Hair follicular keratinocyte (primary cell): Measurements from ENCODE around the gene ACAD9.

GRCh38 chr3:126528809-126529631 is 5.1 kb downstream of the CHST13 start:
- RAMPAGE, long total RNA, result no peak

GRCh38 chr3:126961962-126962191 is 21.0 kb upstream of the PLXNA1 start:
- RAMPAGE, long total RNA, result no peak

DNA sequence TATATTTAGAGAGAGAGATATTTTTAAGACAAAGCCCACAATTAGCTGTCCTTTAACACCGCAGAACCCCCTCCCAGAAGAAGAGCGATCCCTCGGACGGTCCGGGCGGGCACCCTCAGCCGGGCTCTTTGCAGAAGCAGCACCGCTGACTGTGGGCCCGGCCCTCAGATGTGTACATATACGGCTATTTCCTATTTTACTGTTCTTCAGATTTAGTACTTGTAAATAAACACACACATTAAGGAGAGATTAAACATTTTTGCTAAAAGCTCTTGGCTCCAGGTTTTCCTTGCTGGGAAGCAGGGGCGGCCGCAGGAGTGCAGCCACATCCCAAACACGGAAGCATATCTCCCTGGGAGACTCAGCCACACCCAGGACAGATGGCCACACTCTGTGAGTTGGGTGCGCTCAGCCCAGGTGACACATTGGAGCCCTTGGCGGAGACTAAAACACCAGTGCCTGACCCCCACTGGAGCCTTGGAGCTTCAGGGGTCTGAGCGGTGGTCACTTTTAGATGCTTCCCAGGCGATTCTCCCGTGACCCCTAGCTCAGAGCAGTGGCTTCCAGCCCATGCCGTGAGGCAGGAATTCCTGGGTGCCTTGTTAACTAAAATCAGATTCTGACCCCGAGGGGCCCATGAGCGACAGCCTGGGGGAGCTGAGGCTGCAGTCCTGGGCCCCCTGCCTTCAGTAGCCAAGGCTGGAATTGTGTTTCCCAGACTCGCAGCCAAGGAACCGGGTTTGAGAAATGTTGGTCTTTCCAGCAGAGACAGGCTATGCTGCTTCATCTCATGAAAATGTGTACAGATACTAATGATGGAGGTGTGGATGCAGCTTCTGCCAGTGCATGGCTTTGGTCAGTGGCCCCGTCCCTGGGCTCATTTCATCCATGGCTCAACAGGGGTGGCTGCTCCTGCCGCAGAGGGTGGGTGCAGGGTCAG is 54.5 kb downstream of the PLXNA1 start:
- RAMPAGE, long total RNA, result no peak

DNA sequence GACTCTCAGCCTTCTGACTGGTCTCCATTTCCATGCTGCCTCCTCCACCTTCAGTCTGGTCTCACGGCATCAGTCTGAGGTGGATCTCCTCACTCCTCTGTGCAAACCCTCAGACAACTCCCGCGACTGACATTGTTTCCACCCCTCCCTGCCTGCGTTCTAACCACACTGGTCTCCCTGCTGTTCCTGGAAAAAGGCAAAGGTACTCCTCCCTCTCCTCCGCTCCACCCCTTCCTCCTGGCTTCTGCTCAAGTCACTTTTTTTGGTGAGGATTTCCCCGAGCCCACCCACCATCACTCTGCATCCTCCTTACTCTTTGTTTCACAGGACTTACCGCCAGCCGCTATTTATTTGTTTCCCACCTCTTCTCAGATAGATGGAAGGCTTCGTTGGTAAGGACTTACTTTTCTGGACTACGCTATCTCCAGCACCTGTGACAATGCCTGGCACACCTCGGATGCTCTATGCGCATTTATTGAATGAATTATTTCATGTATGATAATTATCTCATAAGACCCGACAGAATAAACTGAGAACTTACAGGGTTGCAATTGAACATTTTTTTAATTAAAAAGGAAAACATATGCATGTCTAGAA is 25.6 kb downstream of the PRR23E start:
- RAMPAGE, long total RNA, result no peak

DNA sequence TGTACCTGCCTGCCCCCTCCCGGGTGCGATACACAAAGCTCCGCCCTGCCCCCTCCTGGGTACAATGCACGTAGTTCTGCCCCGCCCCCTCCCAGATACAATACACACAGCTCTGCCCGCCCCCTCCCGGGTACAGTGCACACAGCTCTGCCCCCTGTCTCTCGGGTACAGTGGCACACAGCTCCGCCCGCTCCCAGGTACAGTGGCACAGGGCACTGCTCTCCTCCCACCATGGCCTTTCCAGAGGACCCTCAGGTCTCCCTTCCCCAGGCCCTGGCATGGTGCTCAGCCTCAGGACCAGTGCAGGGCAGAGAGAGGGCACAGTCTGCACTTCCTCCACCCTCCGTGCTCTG is 16.6 kb upstream of the PRR20G start:
- RAMPAGE, long total RNA, result no peak

DNA sequence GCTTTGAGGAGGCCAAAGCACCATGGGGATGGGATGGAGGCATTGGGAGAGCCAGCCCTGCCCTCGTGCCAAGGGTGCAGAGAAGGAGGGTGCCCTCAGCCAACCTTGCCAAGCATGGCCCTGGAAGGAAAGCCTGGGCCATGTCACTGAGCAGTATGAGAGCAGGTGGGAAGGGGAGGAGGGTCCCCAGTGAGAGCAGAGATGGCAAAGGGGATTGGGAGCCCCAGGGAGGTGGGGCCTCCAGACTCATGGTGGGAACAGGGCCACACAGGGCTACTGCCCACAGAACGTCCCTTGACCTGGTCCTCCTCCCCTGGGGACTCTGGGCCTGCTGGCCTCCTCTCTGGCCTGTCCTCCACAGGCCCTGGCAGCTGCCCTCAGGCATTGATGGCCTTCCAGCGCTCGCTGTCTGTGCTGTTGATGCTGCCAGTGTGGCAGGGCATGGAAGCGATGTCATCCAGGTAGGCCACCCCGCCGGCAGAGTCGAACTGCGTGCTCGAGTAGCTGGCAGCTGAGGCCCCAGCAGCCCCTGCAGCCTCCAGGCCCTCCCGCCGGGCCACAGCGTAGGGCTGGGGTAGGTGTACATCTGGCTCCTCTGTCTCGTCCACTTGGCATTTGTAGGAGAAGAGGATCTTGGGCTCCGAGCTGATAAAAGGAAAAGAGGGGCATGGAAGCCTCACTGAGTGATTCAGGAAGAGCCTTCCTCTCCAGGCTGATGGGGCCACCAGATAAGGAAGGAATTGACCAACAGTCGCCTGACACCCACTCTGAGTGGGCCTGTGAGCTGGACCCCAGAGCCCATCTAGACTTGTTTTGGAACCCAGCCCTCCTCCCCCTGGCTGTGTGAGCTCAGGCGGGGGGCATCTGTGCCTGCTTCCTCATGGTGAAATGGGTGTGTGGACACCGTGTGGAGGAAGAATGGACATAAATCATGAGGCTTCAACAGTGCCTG is 17.1 kb downstream of the TPRA1 start:
- RAMPAGE, long total RNA, result no peak

DNA sequence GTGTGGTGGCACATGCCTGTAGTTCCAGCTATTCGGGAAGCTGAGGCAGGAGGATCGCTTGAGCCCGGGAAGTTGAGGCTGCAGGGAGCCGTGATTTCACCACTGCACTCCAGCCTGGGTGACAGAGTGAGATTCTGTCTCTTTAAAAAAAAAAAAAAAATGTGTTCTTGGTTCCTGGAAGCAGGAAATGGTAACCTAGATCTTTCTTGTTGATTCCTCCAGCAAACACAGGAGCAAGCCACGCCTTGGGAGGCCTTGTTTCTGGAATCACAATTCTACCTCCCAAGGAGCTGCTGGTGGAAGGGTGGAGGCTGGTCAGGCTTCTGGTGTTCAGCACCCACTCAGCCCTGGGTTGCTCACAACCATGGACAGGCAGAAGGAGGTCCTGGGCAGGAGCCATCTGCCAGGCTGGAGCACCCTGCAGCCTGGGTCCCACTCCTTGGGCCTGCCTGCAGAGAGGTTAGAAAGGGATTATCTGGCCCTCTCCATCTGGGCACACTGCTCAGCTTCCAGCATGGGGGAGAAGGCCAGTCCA is 65.5 kb downstream of the ABTB1 start:
- RAMPAGE, long total RNA, result no peak

DNA sequence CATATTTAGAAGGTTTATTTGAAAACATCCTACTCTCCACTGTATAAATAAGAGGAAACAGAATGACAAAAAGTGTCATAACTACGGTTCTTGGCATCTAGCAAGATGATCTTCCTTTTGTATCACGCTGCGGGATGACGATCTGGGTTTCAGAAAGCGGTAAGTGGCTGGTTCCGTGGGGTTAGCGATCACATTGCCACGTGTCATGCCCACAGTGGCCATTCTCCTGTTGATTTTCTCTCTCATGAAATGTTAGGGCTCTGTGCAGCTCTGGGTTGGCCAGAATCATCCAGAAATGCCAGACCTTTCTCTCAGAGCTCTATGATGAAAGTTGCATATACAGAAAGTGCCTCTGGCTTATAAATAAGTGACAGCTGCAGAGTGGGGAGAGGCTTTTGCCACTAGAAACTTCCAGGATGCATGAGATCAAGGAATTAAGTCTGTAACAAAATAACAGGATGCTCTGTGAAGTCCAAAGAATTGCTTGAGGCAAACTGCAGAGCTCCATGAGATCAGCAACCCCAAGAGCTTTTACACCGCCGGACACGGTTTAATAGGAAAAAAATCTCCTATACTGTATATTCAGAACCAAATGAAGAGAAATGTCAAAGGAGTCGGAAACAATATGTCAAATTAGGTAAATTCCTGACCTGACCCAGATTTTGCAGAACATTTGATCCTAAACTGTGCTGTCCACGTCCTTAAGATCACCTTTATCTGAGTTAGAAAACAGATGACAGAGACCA is 71.6 kb downstream of the ABTB1 start:
- RAMPAGE, long total RNA, result no peak

DNA sequence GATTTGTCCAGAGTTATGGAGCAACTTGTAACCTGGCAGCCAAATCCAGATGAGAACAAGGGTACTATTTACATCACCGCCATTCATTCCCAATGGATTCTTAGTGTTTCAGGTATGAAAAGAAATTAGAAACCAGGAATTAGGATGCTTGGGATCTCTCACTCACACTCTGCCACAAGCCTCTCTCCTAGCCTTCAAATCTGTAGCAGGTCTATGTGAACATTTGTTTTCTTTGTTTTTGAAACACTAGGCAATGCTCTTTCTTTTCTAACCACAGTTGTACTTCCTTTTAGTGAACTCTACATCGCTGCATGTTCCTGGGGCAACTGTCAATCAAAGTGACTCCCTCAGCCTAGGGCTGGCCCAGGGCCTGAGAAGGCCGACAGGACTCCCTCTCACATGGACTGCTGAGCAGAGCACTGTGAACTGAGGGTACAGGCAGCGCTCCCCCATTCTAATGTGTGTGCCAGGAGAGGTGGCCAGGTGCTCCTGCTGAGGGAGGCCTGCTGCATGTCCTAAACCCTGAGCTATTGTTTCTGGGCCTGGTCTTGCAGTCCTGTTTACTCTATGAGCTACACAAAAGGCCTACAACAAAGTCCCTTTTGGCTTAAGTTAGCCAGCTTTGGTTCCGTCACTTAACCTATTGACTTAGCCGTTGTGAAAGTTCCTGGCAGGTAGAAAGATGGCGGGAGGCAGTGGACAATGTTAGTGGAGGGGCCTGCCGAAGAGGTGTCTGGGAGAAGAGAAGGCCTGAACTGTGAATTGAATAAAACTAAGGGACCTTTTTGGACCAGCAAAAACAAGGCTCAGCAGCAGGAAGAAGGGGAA is 14.2 kb upstream of the MGLL start:
- RAMPAGE, long total RNA, result no peak

DNA sequence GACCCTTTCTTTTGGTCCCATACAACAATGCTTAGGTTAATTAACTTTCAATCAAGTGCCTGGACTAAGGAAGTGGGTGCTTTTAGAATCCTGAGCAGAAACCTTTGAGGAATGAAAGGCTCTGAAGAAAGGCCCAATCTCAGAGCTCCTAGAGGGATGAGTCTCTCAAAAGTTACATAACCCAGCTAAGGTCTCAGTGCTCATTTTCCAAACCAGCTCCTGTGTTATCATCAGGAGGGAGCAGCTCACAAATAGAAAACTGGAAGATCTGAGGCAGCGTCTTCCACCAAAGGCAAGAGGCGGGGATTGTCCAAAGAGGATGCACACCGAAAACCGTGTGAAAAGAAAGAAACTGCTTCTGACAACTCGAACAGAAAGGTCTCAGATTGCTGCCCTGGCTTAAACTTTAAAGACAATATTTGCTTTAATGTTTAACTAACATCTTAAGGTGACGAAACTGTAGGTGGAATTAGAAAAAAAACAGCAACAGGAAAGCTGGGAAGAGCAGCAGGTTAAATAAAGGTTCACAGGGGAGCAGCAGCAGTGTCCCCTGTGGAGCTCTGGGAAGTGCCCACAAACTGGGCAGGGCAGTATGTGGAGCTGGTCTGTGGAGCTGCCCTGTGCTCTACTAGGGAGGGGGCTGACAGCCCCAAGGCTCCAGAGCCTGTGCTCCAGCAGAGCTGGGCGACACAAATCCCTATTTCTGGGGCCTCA is 25.5 kb downstream of the RUVBL1 start:
- RAMPAGE, long total RNA, result no peak

- RAMPAGE, long total RNA, result no peak
These were observed 78.2 kb downstream of the EEFSEC start for GRCh38 chr3:128231451-128231996.

- RAMPAGE, long total RNA, result no peak
These were observed 140.7 kb downstream of the EEFSEC start for GRCh38 chr3:128293820-128294453.

GRCh38 chr3:128335500-128336022 is 131.1 kb downstream of the DNAJB8 start:
- RAMPAGE, long total RNA, result no peak

- RAMPAGE, long total RNA, result no peak
These were observed 49.8 kb downstream of the DNAJB8 start for GRCh38 chr3:128416836-128417245.

GRCh38 chr3:128432168-128433020 is 34.3 kb downstream of the DNAJB8 start:
- RAMPAGE, long total RNA, result no peak

GRCh38 chr3:128623640-128624146 is 26.9 kb downstream of the RPN1 start:
- RAMPAGE, long total RNA, result no peak

- RAMPAGE, long total RNA, result no peak
These were observed 74.6 kb upstream of the ACAD9 start for GRCh38 chr3:128804830-128805297.

DNA sequence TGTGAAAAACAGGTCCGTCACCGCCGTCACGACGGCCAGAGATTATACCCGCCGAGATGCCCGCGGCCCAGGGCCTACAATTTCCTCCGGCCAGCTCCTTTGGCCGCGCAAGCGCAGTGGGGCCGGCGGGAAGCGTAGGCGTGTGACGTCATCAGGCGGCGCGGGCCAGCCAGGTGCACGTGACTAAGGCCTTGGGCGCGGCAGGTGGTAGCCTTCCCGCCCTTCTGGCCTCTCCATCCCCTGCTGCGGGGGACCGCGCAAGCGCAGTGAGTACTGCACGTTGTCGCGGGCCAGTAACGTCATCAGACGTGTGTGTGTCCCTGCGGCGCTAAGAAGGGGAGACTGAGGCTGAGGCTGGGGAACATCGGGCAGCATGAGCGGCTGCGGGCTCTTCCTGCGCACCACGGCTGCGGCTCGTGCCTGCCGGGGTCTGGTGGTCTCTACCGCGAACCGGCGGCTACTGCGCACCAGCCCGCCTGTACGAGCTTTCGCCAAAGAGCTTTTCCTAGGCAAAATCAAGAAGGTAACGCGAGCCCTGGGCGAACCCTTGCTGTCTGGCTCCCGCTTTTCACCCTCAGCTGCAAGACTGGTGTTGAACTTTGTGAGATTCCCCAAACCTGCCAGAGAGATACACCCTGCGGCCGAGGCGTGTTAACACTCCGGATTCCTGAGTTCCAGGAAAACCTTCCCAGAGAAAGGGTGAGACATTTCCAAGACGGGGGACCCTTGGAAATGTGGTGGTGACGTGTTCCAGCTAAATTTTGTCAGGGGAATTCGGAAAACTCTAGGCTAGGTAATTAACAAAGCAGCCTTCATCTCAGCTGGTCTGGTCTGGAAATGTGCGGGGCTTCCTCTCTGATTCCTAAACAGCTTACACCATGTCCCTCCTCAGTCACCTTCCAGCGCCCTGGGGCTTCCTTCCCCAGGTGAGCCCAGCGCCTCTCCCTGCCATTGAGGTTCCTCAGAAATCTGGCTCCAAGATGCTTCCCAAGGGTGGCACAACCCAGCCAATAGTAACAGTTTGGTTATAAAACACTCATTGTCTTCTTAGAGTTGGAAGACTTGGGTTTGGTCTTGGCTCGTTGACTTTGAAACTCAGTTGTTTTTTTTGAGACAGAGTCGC is at the start of gene ACAD9:
Gene ACAD9, plus strand, starts transcription at position 302 of the 1,123 bp plus-strand sequence.
- RAMPAGE, long total RNA, result no peak

DNA sequence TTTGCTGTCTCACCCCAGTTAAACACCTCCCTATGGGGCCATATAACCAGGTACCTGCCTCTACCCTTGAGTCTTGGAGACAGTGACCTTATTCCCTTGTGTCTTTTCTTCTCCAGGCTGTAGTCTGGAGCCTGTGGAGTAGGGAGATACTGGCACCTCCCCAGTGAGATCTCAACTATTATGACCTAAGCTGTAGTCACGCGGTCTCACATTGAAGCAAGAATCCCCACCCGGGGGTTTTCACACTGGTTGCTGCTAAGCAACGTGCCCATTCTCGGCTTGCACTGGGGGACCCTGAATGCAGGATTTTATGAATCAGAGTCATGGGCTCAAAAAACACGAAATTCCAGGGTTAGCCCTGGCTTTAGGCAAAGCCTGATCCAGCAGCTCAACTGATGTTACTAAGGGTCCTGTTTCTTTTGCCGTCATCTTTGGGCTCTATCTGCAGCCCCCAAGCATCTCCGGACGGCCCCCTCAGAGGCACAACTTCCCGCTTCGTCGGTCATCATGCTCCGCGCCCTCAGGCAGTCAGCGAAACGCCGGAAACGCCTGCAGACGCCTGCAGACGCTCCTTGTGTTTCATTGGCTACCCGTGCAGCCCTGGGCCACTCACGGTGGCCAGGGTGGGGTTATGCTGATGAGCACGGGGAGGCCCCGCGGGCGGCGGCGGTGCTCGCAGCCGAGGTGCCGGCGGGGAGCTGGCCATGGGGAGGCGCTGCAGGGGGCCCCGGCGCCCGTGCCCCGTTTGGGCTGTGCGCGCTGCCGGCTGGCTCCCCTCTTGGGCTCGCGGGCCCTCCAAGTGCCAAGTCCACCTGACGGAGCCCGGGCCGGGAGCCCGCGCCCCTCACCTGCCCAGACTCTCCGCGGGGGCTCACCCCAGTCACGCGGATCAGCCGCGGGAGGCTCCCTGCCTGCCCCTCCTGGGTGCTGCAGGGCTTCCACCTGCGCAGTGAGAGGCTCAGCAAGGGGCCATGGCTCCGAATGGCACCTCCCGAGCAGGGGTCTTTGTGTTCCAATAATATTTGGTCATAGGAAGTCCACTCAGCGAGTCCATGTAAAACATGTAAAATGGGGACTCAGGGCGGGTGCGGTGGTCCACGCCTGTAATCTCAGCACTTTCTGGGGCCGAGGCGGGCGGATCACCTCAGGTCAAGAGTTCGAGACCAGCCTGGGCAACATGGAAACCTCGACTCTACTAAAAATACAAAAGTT is 25.9 kb downstream of the EFCC1 start:
- RAMPAGE, long total RNA, result no peak

DNA sequence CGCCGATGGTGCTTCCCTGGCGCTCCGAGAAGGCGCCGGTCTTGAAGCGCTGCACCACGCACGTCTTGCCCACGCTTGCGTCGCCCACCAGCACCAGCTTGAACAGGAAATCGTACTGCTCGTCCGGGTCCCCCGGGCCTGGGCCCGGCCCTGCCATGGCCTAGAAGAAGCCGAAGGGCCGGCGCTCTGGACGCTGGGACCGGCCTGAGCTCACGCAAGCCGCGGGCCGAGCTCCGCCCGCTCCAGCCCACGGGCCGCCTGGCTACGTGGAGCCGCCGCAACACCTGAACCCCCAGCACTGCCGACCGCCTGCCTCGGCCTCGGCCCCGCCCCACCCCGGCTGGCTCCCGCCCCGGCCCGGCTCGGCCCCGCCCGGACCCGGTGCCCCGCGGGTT is 274 bp downstream of the RAB43 start:
- RAMPAGE, long total RNA, result no peak